OCI-LY7 (cell line): ENCODE measurements around the genes KLHL21, DNAJC11 and ERRFI1.

DNA sequence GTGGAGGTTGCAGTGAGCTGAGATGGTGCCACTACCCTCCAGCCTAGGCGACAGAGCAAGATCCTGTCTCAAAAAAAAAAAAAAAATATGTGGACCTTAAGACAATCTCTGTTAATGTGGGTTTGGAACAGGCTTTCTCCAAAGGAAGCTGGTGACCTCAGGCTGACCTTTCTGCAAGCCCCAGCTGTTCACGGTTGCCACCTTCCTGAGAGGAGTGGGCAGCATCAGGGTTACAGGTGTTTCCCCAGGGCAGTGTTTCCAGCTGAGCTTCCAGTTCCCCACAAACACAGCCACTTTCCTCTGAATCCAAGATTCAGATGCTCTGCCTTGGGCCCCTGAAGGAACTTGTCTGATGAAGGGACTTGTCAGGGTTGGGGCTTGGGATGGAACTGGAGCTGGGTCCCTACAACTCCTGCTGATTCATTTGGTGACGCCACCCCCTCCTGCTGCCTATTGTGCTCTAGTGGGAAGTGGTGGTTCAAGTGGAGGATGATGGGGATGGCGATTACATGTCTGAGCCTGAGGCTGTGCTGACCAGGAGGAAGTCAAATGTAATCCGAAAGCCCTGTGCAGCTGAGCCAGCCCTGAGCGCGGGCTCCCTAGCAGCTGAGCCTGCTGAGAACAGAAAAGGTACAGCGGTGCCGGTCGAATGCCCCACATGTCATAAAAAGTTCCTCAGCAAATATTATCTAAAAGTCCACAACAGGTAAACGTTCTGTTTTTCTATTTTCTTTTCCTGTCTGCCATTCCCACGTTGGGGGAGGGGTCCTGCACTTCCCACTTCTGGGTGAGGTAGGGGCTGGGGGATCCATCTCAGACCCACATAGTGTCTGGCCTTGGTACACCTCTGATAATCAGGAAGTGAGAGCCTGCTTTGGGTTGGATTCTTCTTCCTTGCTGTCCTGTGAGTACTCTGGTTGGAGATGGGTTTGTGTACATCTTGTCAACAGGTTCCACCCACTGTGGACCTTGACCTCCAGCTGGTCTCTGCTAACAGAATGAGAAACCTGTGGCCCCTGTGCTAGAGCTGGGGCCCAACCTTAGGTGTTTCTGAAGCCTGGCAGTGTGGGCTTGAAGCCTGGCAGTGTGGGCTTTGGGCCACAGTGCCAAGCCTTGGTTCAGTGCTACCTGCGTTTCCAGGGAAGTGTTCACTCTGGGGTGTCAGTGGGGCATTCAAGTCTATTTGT is 2.2 kb downstream of the ZBTB48 start:
- PRO-cap: no peak
- RAMPAGE, long total RNA: no peak

- PRO-cap: bidirectional peak, plus-strand start at chr1:6602665, minus-strand start at chr1:6602631; unidirectional peak, minus-strand start at chr1:6602869
- RAMPAGE, long total RNA: no peak
Observed at GRCh38 chr1:6602374-6602946, at the start of gene KLHL21. Gene KLHL21, minus strand, starts transcription at chr1:6602869.

DNA sequence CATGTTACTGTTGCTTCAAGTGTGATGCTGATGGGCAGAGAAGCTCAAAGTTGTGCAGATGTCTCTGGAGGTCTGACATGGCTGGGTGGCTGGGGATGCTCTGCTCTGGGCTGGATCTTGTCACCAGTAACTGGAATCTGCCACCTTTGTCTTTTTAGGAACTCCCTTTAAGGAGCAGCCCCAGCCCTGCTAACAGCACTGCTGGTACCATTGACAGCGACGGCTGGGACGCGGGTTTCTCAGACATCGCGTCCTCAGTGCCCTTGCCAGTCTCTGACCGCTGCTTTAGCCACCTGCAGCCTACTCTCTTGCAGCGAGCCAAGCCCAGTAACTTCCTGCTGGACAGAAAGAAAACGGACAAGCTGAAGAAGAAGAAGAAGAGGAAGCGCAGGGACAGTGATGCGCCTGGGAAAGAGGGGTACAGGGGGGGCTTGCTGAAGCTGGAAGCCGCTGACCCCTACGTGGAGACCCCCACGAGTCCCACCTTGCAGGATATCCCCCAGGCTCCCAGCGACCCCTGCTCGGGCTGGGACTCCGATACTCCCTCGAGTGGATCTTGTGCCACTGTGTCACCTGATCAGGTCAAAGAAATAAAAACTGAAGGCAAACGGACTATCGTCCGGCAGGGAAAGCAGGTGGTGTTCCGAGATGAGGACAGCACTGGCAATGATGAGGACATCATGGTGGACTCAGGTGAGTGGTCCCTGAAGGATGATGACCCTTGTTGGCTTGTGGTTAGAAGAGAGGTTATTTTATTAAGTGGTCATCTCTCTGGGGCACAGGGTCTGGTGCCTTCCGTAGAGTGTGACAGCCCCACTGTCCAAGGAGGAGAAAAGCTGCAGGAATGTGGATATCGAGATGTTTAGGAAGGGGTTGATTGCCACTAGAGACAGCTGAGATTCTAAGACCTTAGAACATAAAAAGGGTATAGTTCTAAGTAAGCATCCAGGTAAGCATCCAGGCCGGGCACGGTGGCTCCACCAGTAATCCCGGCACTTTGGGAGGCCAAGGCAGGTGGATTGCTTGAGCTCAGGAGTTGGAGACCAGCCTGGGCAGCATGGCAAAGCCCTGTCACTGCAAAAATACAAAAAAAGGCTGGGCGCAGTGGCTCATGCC is 4.7 kb upstream of the THAP3 start:
- PRO-cap: no peak
- RAMPAGE, long total RNA: no peak

- PRO-cap: bidirectional peak, plus-strand start at chr1:6701971, minus-strand start at chr1:6701816
- RAMPAGE, long total RNA: start-site peak on the minus strand at chr1:6701801-6701825, 427 and 97 reads in 2 replicates
Observed at GRCh38 chr1:6701088-6702097, at the start of gene DNAJC11. Gene DNAJC11, minus strand, starts transcription at chr1:6701816.

GRCh38 chr1:6743622-6744352 is 41.5 kb upstream of the CAMTA1 start:
- PRO-cap: no peak
- RAMPAGE, long total RNA: no peak

GRCh38 chr1:6935276-6935997 is 150.2 kb downstream of the CAMTA1 start:
- PRO-cap: no peak
- RAMPAGE, long total RNA: no peak

- PRO-cap: no peak
- RAMPAGE, long total RNA: no peak
Observed at GRCh38 chr1:7206066-7206363, 420.8 kb downstream of the CAMTA1 start.

DNA sequence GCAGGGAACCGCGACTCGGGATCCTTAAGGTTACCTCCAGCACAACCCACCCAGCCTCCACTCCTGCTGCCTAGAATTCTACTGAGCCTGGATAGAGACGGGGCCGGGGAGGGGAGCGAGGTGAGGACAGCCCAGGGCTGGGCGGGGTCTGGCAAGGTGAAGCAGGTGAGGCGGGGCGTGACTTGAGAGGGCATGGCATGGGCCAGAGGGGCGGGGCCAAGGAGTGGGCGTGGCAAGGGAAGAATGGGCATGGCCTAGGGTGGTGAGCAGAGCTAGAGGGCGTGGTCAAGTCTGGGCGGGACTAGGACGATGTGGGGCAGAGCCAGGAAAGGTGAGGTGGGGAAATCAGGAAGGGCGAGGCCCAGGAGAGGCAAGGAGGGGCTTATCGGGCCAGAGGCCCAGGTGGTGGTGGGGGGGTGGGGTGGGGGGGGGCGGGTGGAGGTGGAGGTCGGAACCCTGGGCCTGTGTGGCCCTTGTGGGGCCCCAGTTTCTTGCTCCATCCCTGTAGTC is 32.7 kb upstream of the UTS2 start:
- PRO-cap: no peak
- RAMPAGE, long total RNA: no peak

DNA sequence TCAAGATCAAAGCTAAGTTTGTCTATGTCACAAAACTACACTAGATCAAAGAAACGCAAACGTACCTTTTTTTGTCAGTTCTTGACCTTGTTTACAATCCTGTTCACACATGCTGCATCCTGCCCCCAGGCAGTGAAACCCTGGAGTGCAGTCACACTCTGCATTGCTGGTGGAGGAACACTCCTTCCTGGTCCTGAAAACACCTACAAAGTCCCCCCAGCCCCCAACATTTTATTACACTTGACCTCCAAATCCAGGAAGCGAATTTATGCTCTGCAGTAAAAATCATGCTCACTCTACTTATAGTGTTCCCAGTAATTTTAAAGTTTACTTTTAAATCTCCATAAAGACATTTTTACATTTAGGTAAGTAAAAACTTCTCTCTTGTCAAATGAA is 2.5 kb downstream of the TNFRSF9 start:
- PRO-cap: no peak
- RAMPAGE, long total RNA: no peak

GRCh38 chr1:8004647-8005528 is 21.2 kb downstream of the ERRFI1 start:
- PRO-cap: no peak
- RAMPAGE, long total RNA: no peak

DNA sequence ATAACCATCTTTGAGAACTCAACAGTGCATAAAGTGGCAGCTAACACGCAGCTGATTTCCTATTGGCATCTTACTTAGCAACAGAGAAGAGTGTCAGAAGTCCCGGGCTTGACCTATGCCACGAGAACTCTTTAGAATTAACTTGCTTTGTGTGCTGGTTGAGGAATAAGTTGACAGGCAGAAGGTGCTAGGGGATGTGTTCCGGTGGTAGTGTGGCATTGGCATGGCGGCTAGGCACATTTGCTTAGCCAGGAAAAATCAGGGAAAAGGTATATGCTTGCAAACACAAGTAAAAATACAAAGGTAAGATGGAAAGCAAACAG is 16.5 kb downstream of the ERRFI1 start:
- PRO-cap: no peak
- RAMPAGE, long total RNA: no peak

GRCh38 chr1:8026129-8027048 is at the start of gene ERRFI1:
Gene ERRFI1, minus strand, starts transcription at chr1:8026309.
- PRO-cap: unidirectional peak, minus-strand start at chr1:8026309
- RAMPAGE, long total RNA: no peak

- PRO-cap: no peak
- RAMPAGE, long total RNA: no peak
Observed at GRCh38 chr1:8122013-8122658, 96.0 kb upstream of the ERRFI1 start.

GRCh38 chr1:8126908-8127600 is 100.9 kb upstream of the ERRFI1 start:
- PRO-cap: no peak
- RAMPAGE, long total RNA: no peak

- PRO-cap: no peak
- RAMPAGE, long total RNA: no peak
Observed at GRCh38 chr1:8216672-8217939, 100.8 kb upstream of the SLC45A1 start.

GRCh38 chr1:8258865-8259143 is 59.1 kb upstream of the SLC45A1 start:
- PRO-cap: no peak
- RAMPAGE, long total RNA: no peak

DNA sequence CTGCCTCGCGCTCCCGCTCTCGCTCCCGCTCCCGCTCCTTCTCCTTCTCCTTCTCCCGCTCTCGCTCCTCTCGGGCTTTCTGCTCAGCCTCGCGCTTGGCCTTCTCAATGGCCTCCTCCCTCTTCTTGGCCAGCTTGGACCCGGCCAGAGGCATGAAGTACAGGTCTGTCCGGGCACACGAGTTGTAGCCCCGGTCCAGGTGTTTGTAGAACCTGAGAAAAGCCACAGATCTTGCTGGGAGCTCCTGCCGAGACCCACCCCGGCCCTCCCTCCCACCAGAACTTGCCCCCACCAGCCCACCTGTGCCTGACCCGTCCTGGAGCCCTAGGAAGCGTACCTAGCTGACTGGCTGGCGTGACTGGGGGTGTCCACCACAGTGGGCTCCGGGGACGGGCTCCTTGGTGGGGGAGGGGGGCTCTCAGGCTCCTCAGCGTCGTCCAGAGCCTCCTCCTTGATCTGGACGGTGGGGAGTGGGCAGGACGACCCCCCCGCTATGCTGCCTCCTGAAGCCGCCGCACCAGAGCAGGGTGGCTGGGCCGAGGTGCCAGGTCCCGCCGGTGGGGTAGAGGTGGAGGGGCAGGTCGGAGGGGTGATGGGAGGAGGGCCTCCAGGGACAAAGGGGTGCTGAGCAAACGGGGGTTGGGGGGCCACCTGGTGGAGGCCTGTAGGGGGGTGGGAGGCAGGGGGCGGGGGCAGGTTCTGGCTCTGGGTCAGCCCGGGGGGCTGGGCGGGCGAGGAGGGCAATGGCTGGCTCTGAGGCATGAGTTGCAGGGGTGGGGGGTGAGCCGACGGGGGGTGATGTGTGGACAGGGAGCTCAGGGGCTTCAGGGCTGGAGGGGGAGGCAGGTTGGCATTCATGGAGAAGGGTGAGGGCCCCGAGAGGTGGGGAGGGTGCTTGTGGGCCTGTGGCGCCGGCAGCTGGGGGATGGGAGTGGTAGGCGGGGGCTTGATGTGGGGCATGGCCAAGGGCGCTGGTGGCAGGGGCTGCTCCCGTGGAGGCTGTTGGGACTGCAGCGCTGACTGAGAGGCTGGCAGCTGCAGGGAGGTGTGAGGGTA is 42.2 kb downstream of the SLC45A1 start:
- PRO-cap: no peak
- RAMPAGE, long total RNA: no peak

- PRO-cap: no peak
- RAMPAGE, long total RNA: no peak
Observed at GRCh38 chr1:8363790-8364283, 45.9 kb downstream of the SLC45A1 start.

- PRO-cap: no peak
- RAMPAGE, long total RNA: no peak
Observed at GRCh38 chr1:8400084-8400881, 82.4 kb downstream of the SLC45A1 start.

DNA sequence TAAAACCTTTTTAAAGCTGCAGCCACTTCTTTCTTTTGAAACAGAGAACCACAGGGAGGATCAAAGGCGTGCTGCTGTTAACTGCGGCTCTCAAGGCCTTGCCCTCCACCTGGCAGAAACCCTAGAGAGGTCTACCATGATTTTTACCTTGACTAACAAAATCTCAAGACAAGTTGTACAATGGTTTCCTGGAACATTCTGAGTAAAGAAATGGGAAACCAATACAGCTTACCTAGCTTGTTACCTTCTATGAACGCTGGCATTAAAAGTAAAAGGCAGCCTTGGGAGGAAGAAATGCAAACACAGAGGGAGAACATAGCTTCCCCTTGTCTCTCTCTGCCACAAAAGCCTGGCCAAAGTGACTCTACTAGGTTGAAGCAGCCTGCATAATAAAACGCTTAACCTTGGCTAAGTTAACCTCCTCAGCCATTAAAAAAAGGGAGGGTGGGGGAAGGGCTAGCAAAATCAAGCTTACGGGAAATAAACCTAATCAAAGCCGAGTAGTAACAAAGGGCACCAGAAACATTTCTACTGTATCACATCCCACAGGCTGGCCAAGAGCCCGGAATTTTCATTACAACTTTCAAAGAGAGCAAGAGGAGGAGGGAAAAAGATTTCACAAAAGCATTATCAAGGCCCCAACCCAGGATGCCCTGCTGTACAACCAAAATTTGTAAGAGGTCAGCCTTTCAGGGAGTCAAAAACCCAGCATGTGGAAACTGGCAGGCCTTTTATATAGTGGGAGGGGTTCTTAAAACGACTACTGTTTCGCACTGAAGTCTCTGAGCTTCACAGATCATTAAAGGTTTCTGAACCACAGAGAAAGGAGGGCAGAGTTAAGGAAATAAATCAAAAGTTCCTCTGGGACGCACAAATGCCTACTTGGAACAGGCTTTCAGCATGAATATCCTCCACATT is 90.1 kb downstream of the SLC45A1 start:
- PRO-cap: no peak
- RAMPAGE, long total RNA: no peak